H4 (cell line): ENCODE results near the gene GPC2.

GRCh38 chr7:99677494-99678218 is 2.1 kb downstream of the CYP3A5 start:
- RAMPAGE, long total RNA = no peak

GRCh38 chr7:99693238-99694087 is 13.7 kb upstream of the CYP3A5 start:
- RAMPAGE, long total RNA = no peak

GRCh38 chr7:99762501-99763464 is 21.2 kb downstream of the CYP3A4 start:
- RAMPAGE, long total RNA = no peak

- RAMPAGE, long total RNA = no peak
Measured at GRCh38 chr7:99772405-99773163, 11.4 kb downstream of the CYP3A4 start.

DNA sequence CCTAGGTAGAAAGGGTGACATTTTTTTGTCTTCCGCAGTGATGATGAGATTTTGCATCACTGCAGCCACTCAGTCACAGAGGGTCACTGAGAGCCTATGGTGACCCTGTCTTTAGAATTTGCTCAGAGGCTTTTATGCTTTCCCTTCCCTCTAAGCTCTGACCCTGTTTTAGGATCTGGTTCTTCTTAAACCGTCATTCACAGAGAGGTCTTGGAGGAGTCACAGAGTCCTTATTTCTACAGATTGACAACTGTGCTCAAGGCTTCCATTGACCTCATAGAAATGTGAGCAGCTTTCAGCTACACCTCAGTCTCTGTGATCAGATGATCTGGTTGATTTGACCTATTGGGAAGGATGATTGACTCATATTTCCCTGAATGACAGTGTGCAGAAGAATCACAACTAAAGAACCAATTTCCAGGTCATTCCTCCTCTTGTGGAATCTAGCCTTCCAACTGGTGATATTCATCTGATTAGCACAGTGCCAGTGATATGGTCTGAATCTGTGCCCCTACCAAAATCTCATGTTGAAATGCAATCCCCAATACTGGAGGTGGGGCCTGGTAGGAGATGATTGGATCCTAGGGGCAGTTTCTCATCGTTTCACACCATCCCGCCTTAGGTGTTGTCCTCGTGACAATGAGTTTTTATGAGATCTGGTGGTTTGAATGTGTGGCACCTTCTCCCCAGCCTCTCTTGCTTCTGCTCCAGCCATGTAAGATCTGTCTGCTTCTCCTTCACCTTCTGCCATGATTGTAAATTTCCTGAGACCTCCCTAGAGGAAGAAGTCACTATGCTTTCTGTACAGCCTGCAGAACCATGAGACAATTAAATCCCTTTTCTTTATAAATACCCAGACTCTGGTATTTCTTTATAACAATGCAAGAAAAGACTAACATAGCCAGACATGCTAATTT is 3.3 kb downstream of the CYP3A4 start:
- RAMPAGE, long total RNA = no peak

DNA sequence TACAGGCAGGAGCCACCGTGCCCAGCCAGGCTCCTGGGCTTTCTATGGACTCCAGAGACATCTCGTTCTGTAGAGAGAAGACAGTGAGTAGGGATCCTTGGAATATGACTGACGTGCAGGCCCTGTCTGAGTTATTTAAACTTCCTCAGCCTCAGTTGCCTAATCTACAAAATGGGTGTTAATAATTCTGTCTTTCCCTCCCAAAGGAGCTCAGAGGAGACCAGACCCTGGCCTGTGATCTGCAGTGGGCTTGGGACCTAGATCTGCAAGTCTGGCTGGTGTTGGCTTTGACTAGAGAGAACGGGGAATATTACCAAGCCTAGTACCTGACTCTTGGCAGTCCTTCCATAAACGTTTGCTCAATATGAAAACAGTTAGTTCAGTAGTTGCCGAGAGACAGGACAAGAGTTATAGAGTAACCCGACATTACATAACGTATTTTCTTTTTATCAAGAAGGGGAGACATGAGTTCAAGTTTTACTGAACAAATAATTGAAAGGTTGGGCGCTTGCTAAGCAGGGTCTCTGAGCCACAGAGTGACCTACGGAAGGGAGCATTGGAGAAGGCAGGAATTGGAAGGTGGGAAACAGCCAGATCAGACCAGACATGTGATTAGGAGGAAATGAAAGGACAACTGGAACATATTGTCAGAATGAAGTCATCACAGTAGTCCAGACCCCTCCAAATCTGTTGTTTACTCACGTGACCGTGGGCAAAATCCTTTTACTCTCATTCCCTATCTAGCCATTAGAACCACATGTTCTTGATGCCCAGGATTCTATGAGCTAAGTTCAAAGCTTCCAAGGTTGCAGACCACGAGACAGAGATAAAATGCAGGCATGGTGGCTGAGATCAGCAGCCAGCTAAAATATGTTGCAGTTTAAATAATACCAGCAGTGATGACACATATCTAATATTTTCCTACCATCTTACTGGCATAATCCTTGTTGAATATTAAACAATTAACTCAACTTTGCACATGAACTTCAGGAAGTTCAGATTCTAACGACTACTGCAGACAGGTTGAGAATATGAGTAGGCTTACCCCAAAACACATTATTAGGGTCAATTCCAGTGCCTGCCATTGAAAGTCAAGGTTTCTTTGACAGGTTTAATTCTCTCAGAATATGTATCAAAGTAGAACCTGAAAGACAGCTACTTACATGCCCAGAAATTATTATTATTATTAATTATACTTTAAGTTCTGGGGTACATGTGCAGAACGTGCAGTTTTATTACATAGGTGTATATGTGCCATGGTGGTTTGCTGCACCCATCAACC is 11.0 kb upstream of the CYP3A4 start:
- RAMPAGE, long total RNA = no peak

GRCh38 chr7:99889837-99890063 is 12.9 kb upstream of the OR2AE1 start:
- RAMPAGE, long total RNA = no peak

DNA sequence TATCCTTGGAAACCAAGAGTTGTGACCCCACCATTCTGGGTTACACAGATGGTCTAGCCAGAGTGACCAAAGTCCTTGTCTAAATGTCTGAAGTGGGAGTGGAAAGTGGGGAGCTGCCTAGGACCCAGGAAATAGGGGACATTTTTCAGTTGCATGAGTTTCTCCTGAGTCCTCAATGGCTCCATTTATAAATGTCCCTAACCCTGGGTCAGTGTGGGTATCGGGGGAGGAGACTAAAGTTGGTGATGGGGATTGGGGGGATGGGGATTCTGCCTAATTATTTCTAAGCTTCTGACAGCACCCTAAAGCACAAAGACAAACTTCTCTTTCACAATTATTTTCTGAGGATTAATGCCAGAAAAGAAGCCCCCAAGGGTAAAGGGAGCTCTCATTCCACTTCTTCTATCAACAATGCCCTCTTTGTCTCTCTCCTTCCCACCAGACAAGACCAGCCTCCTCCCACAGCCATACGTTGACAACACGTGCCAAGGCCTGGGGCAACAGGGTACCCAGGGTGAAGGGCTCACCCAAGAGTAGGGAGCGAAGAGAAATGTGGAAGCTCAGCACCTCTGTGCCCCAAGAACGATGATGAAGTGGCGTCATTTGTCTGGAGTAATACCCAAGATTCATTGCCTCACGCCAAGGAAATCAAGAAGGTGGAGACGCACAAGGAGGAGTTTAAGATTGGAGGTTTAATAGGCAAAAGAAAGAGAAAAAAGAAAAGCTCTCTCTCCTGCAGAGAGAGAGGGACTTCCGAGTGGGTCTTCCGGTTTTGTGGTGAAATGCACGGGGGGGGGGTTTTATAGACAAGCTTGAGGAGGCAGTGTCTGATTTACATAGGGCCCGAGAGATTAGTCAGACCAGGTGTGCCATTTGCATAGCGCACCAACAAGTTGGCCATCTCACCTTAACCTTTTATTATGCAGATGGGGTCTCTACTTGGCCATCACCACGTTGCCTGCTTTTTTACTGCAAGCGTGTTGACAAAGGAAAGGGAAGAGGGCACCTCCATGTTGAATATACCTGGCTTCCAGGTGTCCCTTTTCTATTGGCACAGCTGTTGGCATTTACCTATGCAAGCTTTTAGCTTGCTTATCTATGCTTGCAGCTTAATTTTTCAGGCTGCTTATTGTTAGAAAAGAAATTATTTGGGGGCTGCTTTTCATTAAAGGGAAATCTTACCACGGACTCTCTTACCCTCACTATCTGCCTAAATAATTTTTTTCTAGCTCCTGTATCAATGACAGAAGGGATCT is 14.5 kb upstream of the GJC3 start:
- RAMPAGE, long total RNA = no peak

- RAMPAGE, long total RNA = no peak
Measured at GRCh38 chr7:99971051-99971541, 4.7 kb downstream of the AZGP1 start.

DNA sequence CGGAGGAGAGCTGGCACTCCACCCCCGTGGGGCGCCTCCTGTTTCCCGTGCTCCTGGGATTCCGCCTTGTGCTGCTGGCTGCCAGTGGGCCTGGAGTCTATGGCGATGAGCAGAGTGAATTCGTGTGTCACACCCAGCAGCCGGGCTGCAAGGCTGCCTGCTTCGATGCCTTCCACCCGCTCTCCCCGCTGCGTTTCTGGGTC is 16.5 kb upstream of the AZGP1 start:
- RAMPAGE, long total RNA = no peak

- RAMPAGE, long total RNA = no peak
Measured at GRCh38 chr7:100077096-100077582, 4.4 kb downstream of the ZNF3 start.

DNA sequence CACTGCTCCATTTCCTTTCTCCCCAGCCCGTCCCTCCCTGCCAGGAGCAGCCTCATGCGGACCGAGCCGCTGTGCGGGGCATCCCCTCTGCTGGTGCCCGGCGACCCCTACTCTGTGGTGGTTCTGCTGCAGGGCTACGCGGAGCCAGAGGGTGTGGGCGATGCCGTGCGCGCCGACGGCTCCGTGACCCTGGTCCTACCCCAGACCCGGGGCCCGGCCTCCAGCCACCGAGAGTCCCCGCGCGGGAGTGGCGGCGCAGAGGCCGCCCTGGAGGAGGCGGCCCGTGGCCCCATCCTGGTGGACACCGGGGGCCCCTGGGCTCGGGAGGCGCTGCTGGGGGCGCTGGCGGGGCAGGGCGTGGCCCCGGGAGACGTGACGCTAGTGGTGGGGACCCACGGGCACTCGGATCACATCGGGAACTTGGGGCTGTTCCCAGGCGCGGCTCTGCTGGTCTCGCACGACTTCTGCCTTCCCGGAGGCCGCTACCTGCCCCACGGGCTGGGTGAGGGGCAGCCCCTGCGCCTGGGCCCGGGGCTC is 643 bp downstream of the MBLAC1 start:
- RAMPAGE, long total RNA = no peak

- RAMPAGE, long total RNA = no peak
Measured at GRCh38 chr7:100155775-100156278, 2.7 kb downstream of the TRAPPC14 start.

DNA sequence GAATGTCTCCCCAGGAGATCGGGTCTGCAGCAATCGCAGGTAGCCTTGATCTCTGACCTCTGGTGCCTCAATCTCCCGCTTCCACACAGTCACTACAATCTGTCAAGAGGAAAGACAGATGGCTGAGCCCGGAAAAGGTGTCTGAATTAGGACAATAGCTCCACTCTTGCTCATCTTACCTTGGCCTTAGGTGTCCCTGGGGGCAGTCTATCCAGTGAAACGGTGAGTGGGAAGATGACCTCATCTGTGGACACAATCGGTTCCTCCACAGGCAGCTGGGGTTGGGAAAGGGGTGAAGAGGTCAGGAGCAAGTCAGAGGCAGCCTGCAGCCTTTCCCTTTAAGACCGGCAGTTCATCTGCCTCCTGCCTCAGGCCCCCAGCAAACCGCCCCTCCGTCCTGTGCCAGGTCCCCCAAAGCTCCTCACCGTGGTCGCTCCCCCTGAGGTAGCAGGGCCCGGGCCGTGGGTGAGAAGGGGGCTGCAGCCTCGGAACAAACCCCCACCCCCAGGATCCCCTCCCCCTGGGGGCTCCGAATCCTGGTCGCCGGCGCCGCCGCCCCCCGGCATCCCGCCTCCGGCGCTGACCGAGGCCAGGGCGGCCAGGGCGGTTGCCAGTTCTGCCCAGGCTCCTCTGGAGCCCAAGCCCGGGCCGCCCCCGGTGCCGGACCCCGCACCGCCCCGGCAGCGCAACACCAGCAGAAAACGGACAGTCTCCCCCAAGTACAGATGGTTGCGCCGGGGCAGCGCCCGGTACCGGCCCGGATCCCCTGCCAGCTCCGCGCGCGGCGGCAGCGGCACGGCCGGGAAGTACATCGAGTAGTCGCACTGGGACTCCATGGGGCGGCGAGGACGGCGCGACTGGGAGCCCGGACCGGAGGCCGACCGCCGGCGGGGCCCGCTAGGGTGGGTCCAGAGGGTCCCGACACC is 596 bp downstream of the TRAPPC14 start:
- RAMPAGE, long total RNA = no peak

GRCh38 chr7:100166725-100167552 is 1.5 kb downstream of the GAL3ST4 start:
- RAMPAGE, long total RNA = no peak

- RAMPAGE, long total RNA = no peak
Measured at GRCh38 chr7:100176949-100178213, at the start of gene GPC2. TSS of gene GPC2 (minus strand) at chr7:100177381.

DNA sequence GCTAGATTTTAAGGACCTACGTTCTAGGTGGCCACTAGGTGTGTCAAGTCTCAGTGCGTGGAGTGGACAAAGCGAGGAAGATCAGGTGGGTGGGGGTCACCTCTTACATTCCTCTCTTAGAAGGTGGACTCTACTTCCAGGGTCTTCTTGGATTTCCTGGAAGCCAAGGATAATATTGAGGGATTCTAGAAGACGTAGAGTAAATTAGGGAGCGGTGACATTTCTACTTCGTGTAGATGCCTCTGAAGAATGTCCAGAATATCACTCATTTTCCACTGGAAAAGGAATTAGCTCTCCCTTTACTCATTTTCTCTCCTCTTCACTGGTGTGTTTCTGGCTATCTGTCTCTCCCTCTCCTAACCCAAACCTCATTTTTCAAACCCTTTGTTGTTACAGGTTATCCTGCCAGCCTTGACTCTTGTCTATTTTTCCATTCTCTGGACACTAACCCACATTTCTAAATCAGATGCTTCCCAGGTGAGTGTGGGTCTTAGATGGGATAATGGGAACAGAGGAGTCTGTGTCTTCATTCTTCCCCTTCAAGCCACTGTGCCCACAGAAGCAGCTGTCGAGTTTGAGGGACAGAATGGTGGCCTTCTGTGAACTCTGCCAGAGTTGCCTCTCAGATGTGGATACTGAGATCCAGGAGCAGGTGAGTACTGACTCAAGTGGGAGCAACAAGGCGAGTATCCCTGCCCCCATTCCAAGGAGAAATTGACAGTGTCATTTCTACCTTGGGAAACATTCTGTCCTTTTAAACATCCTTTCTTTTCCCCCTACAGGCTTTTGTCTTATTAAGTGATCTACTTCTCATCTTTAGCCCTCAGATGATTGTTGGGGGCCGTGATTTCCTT is 18.1 kb upstream of the PVRIG start:
- RAMPAGE, long total RNA = no peak

GRCh38 chr7:100220635-100221670 is 1.2 kb downstream of the PVRIG start:
- RAMPAGE, long total RNA = no peak

DNA sequence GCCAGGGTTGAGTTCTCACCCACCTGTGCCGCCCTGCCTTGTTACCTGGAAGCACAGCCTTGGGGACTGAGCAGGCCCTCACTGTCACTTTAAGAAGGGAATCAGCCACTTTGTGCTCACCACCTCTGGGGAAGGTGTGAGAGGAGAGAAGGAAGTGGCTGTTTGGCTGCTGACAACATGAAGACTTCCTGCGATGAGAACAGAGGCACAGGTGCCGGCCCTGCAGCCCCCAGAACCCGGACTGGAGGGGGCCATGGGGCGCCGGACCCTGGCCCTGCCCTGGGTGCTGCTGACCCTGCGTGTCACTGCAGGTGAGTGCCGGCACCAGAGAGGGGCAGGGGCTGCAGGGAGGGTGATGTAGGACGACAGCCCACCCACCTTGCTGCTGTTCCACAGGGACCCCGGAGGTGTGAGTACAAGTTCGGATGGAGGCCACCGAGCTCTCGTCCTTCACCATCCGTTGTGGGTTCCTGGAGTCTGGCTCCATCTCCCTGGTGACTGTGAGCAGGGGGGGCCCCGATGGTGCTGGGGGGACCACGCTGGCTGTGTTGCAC is 5.7 kb upstream of the PILRB start:
- RAMPAGE, long total RNA = no peak

DNA sequence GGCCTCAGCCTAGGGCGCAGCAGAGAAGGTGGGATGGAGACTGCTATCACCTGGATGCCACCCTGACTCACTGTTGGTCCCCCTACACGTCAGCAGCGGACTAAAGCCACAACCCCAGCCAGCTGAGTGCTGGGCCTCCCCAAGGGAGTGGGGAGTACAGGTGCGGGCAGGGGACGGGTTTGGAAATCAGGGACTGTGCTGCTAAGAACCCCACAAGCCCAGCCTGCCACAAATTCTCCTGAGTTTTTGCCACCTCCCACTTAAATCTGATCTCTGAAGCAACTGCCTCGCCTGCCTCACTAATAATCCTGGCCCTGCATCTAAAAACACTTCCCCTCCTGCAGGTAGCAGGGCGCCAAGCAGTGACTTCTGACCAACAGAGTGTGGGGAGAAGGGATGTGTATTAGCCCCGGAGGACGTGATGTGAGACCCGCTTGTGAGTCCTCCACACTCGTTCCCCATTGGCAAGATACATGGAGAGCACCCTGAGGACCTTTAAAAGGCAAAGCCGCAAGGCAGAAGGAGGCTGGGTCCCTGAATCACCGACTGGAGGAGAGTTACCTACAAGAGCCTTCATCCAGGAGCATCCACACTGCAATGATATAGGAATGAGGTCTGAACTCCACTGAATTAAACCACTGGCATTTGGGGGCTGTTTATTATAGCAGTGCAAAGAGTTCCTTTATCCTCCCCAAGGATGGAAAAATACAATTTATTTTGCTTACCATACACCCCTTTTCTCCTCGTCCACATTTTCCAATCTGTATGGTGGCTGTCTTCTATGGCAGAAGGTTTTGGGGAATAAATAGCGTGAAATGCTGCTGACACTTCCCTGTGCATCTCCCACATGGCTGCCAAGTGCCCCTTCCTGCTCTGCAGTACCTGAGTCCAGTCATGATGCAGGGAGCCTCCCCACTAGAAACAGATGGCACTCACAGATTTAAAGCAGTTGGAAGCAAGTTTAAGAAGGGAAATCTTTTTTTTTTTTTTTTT is 6.0 kb upstream of the PILRA start:
- RAMPAGE, long total RNA = no peak